Hematopoietic multipotent progenitor cell (in vitro differentiated cells): ENCODE data around the genes MAGEB6B and FAM47A.

DNA sequence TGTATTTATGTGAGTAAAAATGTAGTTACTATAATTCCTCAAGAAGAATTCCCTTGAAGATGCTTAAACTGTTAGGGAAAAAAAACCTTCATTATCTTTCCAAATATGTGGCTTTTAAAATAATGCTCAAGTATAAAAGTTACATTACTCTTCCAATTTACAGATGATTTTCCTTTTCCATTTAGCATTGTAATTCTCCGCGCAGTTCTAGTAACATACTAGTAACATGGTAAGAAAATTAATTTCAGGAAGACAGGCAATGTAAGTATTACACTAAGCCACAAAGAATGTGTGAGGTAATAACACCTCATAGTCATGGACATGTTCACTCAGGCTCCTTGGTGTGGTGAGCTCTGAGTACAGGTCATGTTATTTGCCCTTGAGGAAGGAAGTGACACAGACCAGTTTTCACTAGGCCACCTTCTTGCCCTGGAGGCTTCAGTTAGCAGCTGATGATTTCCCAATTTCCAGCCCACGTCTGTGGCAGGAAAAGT is 6.8 kb downstream of the APOO start:
- CAGE, long polyA plus RNA: no peak

DNA sequence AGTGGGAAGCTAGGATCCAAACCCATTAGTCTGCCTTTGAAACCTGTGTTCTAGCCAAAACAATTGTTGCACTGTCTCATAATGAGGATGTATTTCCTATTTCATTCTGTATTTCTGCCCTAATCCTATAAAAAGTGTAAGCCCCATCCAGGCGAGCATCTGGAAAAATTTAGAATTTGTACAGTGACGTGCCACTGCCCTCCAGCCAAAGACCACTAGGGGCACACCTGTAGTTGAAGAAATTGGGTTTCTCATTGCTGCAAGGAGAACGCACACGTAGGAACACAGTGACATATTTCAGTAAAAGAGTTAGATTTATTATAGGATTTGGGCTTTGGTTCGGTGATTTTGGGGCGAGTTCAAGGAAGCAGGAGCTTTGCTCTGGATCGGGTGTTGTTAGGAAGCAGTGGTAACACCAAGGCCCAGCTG is 796 bp downstream of the CXorf58 start:
- CAGE, long polyA plus RNA: no peak

DNA sequence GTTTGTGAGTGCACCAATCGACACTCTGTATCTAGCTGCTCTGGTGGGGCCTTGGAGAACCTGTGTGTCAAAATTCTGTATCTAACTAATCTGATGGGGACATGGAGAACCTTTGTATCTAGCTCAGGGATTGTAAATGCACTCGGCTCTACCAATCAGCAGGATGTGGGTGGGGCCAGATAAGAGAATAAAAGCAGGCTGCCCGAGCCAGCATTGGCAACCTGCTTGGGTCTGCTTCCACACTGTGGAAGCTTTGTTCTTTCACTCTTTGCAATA is 4.3 kb upstream of the EIF2S3 start:
- CAGE, long polyA plus RNA: no peak

- CAGE, long polyA plus RNA: no peak
Observed at GRCh38 chrX:24154301-24154674, 4.8 kb downstream of the ZFX start.

GRCh38 chrX:24166222-24167113 is 16.9 kb downstream of the ZFX start:
- CAGE, long polyA plus RNA: no peak

DNA sequence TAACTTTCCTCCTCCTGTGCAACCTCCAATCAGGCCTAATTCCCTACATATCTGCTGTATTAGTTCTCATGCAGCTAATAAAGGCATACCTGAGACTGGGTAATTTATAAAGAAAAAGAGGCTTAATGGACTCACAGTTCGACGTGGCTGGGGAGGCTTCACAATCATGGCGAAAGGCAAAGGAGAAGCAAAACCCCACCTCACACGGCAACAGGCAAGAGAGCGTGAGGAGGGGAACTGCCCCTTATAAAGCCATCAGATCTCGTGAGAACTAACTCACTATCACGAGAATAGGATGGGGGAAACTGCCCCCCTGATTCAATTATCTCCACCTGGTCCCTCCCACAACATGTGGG is 16.7 kb downstream of the SUPT20HL2 start:
- CAGE, long polyA plus RNA: no peak

DNA sequence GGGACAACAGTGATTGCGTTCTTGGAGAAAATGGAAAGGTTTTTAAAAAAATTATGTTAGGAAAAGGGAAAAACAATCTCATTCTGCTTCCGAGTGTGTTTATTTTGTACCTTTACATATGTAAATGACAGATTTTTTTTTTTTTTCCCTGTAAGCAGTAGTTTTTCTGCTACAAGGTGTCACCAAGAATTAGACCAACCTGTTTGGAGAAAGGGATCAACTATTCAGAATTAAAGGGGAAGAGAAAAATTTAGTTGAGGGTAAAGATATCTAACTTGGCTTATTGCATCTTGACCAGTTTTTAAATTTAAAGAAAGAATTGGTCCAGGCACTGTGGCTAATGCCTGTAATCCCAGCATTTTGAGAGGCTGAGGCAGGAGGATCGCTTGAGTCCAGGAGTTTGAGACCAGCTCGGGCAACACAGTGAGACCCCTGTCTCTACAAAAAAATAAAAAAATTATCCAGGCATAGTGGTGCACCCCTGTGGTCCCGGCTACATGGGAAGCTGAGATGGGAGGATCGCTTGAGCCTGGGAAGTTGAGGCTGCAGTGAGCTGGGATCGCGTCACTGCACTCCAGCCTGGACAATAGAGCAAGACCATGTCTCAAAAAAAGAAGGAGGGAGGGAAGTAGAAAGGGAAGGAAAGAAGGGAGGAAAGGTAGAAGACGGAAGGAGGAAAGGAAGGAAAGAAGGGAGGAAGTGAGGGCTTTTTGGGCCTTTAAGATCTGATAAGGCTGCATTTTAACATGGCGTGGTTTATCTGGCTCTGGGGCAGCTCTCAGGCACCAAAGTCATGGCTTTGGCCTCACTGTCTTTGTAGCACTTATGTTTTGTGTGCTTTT is 10.2 kb downstream of the PDK3 start:
- CAGE, long polyA plus RNA: no peak

DNA sequence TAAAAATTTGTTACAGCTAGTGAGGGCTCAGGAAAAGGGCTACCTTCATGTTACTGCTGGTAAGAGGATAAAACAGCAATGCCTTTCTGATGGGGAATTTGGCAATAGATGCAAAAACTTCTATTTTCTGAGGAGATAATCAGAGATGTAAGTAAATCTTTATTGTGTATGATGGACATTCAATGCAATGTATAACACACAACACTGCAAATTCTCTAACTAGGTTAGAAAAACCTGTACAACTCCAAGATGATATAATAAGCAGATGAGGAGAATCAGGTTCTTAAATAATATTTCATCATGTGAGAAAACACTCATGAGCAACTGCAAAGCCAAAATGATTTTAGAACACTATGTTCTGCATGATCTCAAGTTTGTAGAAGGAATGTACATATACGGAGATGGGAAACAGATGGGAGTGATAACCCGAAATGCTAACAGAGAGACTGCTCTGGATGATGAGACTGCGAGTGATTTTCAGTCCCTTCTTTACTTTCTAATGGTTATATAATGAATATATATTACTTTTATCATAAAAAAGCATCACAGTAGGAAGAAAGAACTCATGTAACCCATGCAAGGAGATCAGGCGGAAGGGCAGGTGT is 81.0 kb downstream of the PCYT1B start:
- CAGE, long polyA plus RNA: no peak

GRCh38 chrX:24739255-24739635 is 45.5 kb downstream of the POLA1 start:
- CAGE, long polyA plus RNA: no peak

- CAGE, long polyA plus RNA: no peak
Observed at GRCh38 chrX:24808035-24808699, 114.4 kb downstream of the POLA1 start.

DNA sequence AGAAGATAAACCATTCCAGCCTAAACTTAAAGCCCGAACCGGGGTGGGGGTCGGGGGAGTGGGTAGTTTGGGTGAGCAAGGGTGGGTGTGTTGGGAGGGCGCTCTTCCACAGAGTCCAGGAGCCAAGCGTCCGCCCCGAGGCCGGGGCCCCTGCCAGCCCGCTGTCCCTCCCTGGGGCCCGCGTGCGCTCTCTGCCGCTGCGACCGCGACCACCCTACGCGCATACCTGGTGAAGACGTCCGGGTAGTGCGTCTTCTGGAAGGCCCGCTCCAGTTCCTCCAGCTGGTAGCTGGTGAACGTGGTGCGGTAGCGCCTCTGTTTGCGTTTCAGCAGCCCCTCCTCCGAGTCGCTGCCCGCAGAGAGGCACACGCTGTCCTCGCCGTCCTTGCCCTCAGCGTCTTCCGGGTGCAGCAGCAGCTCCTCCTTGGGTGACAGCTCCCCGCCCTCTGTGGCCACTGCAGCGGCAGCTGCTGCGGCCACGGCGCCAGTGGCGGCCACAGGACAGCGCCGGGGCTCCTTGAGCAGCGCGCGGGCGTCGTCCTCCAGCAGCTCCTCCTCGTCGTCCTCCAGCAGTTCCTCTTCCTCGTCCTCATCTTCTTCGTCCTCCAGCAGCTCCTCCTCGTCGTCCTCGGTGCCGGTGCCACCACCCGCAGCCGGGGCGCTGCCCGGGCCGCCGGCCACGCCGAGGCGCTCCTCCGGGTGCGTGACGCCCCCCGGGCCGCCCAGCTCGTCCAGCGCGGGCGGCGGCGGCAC is 2.9 kb downstream of the ARX start:
- CAGE, long polyA plus RNA: no peak

- CAGE, long polyA plus RNA: no peak
Observed at GRCh38 chrX:26160229-26160850, at the start of gene MAGEB6B. Gene MAGEB6B (plus strand): TSS chrX:26160601.

GRCh38 chrX:28043088-28043425 is 61.8 kb upstream of the DCAF8L1 start:
- CAGE, long polyA plus RNA: no peak

DNA sequence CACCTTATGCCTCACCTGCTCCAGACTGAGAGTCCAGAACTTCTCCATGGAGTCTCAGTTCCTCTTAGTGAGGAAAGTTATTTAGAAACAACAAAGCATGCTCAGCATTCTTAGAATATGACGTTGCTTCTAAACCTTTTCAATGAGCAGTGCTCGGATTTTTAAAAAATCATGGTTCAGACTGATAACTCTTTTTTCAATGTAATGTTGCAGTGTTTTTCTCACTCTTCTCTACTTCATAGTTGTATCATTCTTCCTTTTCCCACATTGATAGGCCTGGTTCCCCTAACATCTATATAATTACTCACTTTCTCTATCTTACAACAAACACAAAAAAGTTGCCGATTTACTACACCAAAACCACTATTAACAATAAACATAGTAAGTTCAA is 106.2 kb upstream of the IL1RAPL1 start:
- CAGE, long polyA plus RNA: no peak

GRCh38 chrX:28659378-28659733 is 72.1 kb downstream of the IL1RAPL1 start:
- CAGE, long polyA plus RNA: no peak

DNA sequence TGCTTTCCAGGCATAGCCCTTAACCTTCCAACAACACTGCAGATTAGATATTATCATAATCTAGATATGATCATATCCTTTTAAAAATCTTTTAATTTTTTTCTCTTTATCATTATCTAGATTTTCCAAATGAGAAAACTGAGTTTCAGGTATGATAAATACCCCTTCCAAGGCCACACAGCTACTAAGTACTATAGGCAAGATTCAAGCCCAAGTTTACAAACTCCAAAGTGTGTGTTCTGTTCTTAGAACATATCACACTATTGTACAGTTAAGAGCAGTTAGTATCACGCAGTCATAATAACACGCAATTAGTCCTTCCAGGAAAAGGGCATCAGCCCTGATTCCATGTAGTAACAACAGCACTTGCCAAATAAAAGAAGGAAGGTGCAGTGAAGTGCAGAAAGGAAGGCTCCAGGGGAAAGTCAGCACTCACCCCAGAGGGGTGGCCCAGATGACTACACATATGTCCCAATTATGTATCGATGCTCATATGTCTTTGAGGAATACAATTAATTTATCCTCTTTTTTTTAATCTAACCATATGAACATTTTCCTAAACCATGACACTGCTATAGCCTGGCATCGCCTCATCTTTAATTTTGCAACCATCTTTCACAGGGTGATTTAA is 4.5 kb downstream of the TASL start:
- CAGE, long polyA plus RNA: no peak

- CAGE, long polyA plus RNA: no peak
Observed at GRCh38 chrX:31128795-31129264, 57.0 kb upstream of the FTHL17 start.

- CAGE, long polyA plus RNA: no peak
Observed at GRCh38 chrX:32380447-32380784, 830.9 kb downstream of the DMD start.

DNA sequence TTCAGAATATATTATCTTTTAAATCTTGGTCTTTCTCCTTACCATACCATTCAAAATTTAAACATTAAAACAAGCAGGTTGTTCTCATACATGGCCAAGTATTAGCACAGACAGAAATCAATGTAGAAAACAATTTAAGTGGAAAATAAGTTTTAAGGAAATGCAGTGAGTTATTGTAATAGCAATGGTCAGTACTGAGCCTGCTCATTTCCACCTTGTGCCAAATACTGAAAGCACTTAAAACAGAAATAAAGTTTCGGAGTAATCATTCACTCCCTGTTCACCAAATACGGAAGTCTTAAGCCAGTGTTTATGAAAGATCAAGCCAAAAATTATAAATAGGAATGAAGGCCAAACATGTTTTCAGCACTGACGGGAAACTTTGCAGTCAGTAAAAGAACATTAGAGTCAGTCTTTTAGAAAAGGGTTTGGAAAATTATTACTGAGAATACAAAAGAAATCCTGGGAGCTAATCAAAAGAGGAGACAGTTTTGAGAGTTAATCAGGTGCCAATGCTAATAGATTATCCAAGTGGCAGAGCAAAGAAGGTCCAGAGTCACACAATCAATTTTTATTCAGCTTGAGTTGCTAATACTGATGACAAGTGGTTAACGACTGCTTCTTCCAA is 178.6 kb downstream of the DMD start:
- CAGE, long polyA plus RNA: no peak

- CAGE, long polyA plus RNA: no peak
Observed at GRCh38 chrX:34132187-34132621, at the start of gene FAM47A. Gene FAM47A (minus strand): TSS chrX:34132314.